ENCODE results near the gene ZFHX3.

GRCh38 chr16:72796847-72797901, 250.8 kb downstream of the ZFHX3 start:
- RRBS: no CpG with 5 or more reads among the region's 13 CpGs

- RRBS: no CpG with 5 or more reads among the region's 8 CpGs
Observed at GRCh38 chr16:72850880-72851372, 197.0 kb downstream of the ZFHX3 start.

- RRBS: no CpG with 5 or more reads among the region's 7 CpGs
Observed at GRCh38 chr16:72932532-72932892, 115.4 kb downstream of the ZFHX3 start.

DNA sequence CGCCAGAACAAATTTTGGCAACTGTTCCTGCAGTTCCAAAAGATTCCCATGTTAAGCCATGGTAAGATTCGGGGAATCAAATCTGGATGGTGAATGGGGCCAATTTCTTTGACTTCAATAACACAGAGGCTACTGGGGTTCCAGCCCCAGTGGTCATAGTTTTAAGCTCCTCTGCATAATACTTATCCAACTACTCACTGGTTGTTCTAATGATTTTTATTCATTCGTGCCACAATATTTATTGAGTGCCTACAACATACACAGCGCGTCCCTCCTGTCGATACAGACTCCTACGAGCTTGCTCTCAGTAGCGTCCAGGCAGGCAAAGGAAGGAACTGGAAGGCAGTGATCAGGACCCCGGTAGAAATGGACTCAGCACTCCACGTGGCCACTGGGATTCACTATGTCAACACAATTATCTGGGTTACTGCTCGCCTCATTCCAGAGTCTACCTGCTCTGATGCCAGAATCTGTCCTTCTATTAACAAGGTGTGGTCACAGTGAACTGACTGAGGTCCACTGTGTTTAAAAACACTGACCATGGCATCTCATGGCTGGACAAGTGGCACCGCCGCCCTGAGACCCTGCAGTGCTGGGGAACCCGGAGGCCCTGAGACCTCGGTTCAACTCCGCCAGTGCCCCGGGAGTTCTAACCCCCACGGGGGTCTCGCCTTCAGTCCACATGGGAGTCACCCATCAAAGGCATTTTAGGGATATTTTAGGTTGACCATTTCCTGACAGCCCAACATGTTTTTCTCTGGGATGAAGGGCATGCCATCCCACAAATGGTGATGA, 71.5 kb downstream of the ZFHX3 start:
- RRBS: 82% methylated on average over 4 of the region's 19 CpGs

- RRBS: no CpG with 5 or more reads among the region's 8 CpGs
Observed at GRCh38 chr16:73016222-73017139, 31.4 kb downstream of the ZFHX3 start.

DNA sequence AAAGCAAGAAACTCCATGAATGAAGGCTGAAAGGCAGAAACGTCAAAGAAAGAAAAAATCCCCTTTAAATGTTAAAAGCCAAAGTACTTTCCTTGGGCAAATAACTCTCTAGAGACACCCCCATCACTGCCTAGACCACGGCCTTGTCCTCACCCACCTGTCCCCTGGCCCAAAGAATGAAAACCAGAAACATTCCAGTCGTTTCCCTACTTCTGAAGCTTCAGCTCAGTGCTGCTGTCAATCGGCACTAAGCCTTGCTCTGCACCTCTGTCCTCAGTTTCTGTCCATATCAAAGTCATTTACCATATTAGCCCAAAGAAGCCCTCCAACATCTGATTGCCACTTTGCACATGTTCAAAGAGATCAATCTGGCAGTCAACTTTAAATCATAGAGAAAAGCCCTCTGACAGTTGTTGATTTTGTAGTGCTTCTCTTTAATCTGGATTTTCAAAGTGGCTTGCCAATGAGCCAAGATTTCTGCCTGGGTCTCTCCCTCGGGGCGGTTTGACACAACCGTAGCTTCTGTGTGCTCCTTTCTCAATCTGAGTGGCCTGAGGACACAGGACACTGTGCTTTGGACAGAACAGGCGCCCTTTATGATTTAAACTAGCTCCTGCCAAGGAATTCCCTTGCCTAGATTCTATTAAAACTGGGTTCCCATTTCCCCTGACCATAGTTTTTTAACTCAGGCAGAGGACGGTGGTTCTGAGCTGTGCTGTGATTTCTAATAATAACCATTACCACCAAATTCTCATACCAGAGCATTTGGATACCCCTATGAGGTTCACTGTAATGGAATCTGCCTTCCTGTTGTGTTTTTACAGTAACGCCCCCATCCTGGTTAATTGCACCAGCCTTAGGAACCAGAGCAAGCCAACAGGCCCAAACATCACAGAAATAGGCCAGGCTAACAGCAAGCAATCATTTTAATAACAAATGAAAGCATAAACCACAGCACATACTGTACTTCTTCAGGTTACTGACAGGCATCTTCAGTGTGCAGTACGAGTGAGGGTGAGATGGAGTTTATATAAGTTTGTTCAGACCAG, 4.1 kb downstream of the ZFHX3 start:
- RRBS: no CpG with 5 or more reads among the region's 11 CpGs

GRCh38 chr16:73047883-73048356, at the start of gene ZFHX3:
Gene ZFHX3, minus strand, starts transcription at chr16:73048128.
- RRBS: 4% methylated on average over 45 of the region's 55 CpGs

- RRBS: no CpG with 5 or more reads among the region's 10 CpGs
Observed at GRCh38 chr16:73056755-73057370, 8.9 kb upstream of the ZFHX3 start.

GRCh38 chr16:73157812-73158312, 109.9 kb upstream of the ZFHX3 start:
- RRBS: no CpG with 5 or more reads among the region's 4 CpGs

- RRBS: no CpG with 5 or more reads among the region's 9 CpGs
Observed at GRCh38 chr16:73173336-73173647, 125.4 kb upstream of the ZFHX3 start.

DNA sequence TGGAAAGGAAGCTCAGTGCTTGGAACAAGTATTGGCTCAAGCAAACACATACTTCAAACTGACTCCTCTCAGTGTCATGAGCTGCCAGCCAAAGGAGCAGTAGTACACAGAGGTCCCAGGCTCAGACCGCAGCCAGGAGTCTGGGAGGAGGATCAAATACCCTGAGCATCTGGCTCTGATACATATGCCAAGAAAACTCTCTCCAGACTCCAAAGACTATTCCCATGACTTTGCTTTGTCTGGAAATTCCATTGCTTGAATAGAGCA, 501.6 kb upstream of the PSMD7 start:
- RRBS: no CpG with 5 or more reads among the region's 1 CpG

- RRBS: no CpG with 5 or more reads among the region's 8 CpGs
Observed at GRCh38 chr16:74396344-74396923, 20.3 kb downstream of the NPIPB15 start.

GRCh38 chr16:74406571-74407004, 14.7 kb downstream of the CLEC18B start:
- RRBS: no CpG with 5 or more reads among the region's 28 CpGs

DNA sequence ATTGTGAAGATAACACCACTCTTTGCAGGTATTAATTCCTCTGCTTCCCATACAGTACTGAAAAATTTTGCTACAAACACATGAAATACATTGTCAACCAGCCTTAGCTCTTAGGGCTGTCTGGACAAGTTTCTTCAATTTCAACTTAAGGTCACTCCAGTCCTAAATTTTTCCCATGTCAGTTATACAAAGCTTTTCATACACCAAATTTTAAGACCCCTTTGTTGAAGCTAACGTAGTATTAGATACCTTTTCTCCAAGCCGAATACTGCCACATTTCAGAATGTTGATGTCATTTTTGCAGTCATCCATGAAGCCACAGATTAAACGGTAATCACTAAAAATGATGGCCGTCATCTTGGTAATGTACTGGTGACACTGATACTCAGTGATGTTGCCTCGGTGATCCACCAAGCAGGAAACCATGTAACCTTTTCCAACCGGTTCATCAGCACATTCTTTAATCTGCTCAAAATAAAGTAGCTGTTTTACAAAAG, 82.1 kb upstream of the CLEC18B start:
- RRBS: no CpG with 5 or more reads among the region's 6 CpGs

GRCh38 chr16:74600997-74601610, 5.8 kb downstream of the GLG1 start:
- RRBS: 5% methylated on average over 2 of the region's 6 CpGs

- RRBS: no CpG with 5 or more reads among the region's 7 CpGs
Observed at GRCh38 chr16:74607831-74608235, 919 bp upstream of the GLG1 start.

- RRBS: no CpG with 5 or more reads among the region's 16 CpGs
Observed at GRCh38 chr16:74740756-74741348, 33.8 kb downstream of the FA2H start.

DNA sequence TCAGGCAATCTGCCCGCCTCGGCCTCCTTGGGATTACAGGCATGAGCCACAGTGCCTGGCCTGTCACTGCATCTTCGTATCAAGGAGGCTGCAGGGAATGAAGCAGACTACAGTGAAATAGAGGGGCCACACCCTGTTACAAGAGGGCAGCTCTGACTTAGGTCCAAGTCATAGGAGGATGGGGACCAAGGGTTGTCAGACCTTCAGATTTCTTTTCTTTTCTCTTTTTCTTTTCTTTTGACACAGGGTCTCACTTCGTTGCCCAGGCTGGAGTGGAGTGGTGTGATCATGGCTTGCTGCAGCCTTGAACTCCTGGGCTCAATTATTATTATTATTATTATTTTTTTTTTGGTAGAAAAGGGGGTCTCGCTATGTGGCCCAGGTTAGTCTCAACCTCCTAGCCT, 28.6 kb downstream of the FA2H start:
- RRBS: no CpG with 5 or more reads among the region's 5 CpGs

DNA sequence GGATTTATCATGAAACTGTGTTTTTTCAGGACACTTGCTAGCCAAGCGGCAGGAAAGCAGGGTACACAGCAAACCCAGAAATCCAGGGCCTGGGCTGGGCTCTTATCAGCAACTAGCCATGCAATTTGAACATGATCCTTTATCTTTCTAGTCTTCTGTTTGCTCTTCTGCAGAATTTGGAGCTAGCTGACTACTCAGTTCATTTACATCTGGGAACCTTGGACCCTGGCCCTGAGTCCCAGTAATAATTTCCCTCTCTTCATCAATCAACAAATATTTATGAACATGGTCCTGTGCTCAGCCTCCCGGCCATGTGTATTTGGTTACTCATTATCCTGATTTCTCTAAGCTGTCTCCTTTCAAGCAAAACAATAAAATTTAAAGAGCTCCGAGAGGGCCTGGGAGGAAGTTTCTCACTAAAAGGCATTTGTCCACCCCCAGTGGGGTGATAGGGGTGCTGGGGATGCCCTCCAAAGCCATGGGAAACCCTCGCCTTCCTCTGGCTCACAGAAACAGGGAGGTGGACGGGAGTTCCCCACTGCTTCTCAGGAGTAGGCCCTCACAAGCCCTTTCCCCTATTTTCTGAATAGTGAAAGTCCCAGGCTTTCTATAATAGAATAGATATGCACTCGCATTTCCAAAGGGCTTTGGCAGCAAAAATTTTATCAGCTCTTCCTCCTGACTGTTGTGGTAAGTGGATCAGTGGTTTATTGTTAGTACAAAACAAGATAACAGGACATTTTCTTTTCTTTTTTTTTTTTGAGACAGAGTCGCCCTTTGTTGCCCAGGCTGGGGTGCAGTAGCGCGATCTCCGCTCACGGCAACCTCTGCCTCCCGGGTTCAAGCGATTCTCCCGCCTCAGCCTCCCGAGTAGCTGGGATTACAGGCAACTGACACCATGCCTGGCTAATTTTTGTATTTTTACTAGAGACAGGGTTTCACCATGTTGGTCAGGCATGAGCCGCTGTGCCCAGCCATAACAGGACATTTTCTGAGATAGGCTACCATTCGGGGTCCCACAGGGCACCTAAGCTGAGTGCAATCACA, 6.9 kb upstream of the WDR59 start:
- RRBS: no CpG with 5 or more reads among the region's 17 CpGs

DNA sequence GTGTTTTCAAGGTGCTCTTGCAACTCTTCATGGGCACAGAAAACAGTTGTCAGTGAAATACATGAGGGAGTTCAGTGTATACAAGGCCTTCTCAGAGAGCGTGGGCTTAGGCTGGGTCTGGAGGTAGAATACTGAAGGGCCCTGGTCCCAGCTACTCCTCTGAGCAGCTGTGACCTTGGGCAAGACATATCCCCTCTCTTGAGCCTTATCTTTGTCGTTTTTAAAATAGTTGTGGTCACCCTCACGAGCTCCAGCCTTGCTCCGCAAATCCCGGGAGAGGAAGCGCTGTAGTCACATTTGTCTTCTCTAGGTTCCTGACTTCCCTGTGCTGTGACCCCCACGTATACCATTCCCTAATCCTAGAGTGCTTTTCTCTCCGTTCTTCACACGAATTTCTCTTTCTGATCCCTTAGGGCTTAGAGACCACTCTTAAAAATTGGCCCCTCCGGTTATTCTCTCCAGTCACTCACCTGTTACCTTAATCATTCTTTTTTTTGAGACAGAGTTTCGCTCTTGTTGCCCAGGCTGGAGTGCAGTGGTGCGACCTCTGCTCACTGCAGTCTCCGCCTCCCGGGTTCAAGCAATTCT, 3.7 kb downstream of the ZNRF1 start:
- RRBS: no CpG with 5 or more reads among the region's 14 CpGs

Measured in GM19240 (cell line).